Cardiac muscle cell (in vitro differentiated cells and primary cell): ENCODE data around the gene MFSD10.

DNA sequence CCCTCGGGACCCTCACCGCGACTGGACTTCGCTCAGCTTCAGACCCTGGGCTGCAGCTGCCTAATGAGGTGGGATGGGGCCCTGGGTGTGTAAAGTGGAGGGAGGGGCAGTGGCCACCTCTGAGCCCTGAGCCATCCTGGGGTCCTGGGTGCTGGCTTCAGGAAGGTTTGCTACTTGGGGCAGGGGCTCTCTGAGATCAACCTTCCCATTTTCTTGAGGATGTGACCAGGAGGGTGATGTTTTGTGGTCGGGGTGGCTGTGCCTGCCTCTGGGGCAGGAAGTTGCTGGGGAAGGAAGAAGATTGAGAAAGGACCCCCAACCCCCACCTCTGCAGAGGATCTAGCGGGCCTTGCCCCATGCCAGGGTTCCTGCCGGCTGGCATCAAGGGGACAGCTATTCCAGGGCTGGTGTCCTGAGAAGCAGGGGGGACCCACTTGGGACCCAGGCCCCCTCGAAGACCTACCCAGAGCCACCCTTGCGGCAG, 6.4 kb downstream of the SH3BP2 start:
- RAMPAGE, long total RNA: no peak
- RRBS: no CpG with 5 or more reads among the region's 9 CpGs

GRCh38 chr4:2837286-2837774, 6.3 kb upstream of the ADD1 start:
- RAMPAGE, long total RNA: no peak
- RRBS: no CpG with 5 or more reads among the region's 16 CpGs

DNA sequence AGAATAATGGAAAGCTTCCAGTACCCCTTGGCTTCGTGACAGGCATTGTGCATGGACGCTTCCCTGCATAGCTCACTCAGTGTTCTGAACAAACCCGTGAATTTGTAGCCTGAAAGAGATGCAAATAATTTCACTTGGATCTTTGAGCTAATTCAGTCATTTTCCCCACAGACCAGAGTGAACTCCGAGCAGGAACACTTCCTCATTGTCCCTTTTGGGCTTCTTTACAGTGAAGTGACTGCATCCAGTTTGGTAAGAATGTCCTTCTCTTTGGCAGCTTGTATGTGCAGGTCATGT, 40.8 kb downstream of the MFSD10 start:
- RAMPAGE, long total RNA: no peak
- RRBS: no CpG with 5 or more reads among the region's 4 CpGs

DNA sequence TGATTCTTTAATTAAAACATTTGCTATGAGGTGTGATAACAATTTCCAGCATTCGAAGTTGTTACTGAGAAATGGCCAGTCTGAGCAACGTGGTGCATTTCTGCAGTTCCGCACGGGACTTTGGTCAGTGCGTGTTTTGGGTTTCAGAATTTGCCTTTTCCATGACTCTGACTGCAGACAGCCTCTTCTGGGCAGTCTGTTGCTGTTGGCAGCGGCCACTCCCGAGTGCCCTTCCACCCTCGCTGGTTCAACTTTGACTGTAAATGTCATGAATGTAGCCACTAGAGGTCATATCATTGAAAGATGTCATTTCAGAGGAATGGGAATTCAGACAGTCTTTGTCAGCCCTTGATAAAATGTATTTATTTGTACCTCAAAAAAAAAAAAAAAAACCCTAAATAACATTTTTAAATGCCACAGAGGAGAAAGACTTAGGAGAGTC, 25.0 kb downstream of the MFSD10 start:
- RAMPAGE, long total RNA: no peak
- RRBS: no CpG with 5 or more reads among the region's 8 CpGs

DNA sequence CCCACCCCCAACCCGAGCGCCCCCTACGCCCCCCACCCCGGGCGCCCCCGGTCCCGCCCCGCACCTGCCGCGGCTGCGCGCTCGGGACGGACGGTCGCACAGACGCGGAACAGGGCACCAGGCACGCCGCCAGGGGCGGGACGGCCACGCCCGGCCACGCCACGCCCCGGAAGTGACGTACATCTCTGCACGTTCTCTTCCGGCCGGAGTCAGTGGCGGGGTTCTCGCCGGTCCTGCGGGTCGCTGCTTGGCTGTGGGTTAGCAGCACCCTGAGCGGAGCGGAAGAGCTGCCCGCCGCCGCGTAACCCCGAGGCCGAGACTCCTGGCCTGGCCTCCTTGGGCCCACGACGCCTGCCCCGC, at the start of gene MFSD10:
Gene MFSD10, minus strand, starts transcription at position 121 of the 360 bp plus-strand sequence.
- RAMPAGE, long total RNA: start-site peak on the plus strand centred at position 204 of the sequence, 48 bp wide, 105 and 56 reads in 2 replicates
- RRBS: 2% methylated on average over 18 of the region's 47 CpGs

DNA sequence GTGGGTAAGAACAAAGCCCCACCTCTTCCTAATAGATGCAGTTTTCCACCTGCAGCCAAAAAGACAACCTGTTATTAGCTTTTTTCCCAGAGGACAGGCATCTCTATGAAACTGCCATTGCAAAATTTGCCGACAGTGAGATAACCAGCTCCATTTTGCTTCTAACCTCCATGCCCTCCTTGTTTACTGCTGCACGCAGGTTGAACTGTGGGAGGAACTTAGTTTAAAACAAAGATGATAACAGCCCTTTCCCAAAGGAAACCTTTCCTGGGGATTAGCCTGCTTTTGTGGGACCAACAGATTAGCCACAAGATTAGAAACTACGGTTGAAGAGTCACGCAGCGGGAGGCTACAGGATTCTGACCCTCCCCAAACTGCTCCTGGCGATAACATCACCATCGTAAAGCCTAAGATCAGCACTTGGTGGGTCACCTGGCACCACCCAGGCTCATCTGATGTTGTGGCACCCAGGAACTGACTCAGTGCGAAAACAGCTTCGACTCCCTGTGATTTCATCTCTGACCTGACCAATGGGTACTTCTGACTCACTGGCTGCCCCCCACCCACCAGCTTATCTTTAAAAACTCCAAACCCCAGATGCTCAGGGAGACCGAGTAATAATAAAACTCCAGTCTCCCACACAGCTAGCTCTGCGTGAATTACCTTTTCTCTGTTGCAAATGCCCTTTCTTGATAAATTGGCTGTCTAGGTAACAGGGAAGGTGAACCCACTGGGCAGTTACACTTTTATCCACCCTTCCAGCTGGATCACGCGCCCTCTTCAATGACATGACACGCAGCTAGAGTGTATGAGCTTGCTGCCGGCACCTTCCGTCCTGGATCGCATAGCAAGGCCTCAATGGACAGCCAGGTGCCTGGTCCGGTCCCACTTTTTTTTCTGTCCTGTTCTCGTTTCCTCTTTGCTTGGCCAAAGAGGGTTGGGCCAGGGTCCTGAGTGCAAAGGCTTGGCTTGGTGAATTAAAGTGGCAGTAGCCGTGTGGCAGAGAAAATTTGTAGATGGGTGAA, 1.4 kb upstream of the MFSD10 start:
- RAMPAGE, long total RNA: no peak
- RRBS: 68% methylated on average over 4 of the region's 20 CpGs

DNA sequence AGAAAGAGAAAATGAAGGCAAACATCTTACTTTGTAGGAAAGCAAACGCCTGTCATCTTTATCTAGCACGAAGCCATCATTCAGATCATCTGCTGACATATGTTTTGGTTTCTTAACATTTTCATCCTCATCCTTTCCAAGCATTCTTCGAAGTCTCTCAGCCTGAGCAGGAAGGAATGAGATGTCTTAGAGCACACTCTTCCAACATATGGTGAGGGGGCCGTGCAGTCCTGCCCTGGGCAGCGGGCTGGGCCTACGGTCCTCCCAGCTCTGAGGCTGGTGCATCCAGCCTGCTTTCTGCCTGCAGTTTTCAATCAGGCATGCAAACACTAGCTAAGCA, 12.2 kb downstream of the NOP14 start:
- RAMPAGE, long total RNA: no peak
- RRBS: no CpG with 5 or more reads among the region's 6 CpGs

- RAMPAGE, long total RNA: no peak
- RRBS: no CpG with 5 or more reads among the region's 5 CpGs
Observed at GRCh38 chr4:3192197-3192858, 56.6 kb upstream of the MSANTD1 start.

DNA sequence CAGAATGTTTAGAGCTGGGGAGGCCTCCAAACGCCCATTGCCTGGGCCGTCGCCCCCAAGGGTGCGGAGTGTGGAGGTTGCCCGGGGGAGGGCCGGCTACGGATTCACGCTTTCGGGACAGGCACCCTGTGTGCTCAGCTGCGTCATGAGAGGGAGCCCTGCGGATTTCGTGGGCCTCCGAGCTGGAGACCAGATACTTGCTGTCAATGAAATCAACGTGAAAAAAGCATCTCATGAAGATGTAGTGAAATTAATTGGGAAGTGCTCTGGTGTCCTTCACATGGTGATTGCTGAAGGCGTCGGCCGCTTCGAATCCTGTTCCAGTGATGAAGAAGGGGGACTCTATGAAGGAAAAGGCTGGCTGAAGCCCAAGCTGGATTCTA, 23.3 kb downstream of the RGS12 start:
- RAMPAGE, long total RNA: no peak
- RRBS: no CpG with 5 or more reads among the region's 18 CpGs

- RAMPAGE, long total RNA: no peak
- RRBS: no CpG with 5 or more reads among the region's 17 CpGs
Observed at GRCh38 chr4:3366642-3367277, 73.9 kb downstream of the RGS12 start.

DNA sequence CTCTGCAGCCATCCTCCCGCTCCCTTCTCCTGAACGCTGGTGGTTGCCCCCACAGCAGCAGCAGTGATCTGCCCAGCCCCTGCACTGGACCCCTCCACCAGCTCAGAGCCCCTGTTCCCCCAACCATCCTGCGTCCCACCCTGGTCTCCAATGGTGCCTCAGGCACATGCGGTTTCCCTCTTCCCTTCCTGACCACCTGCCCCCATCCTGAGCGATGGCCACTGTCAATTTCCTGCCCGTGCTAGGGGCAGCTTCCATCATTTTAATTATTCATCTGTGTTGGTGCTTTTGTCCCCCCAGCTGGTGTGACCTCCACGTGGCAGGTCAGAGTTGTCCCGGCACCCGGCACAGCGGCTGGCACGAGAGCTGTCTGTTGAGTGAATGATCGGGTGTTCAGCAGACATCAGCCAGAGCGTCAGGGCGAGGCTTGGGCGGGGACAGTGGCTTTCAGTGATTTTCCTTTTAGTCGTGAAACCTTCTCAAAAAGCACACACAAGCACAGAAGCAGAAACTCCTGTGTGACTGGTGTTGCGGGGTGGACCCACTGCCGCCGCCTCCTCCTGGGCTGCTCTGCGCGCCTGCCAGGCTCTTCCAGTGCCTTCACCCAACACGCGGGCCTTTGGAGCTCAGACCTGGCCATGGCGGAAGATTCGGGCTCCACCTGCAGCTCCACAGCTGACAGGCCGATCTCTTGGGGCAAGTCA, 51.6 kb upstream of the HGFAC start:
- RAMPAGE, long total RNA: no peak
- RRBS: no CpG with 5 or more reads among the region's 26 CpGs

- RAMPAGE, long total RNA: no peak
- RRBS: no CpG with 5 or more reads among the region's 10 CpGs
Observed at GRCh38 chr4:3408597-3409079, 33.1 kb upstream of the HGFAC start.

DNA sequence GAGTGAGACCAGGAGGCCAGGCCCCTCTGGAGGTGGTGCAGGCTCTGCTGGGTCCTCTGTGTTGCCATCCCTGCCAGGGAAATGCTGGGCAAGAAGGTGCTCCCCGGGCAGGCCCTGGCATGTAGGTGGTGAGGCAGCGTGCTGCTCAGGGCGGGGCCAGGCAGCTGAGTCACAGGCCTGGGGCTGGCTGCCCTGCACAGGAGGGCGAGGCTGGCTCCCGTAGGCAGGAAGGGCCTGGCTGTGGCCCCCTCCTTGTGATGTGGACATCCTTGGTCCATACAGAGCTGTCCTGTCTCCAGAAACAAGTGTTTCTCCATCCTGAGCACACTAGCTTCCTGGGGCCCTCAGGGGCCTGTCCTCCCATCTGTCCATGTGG, 4.8 kb upstream of the HGFAC start:
- RAMPAGE, long total RNA: no peak
- RRBS: no CpG with 5 or more reads among the region's 5 CpGs

DNA sequence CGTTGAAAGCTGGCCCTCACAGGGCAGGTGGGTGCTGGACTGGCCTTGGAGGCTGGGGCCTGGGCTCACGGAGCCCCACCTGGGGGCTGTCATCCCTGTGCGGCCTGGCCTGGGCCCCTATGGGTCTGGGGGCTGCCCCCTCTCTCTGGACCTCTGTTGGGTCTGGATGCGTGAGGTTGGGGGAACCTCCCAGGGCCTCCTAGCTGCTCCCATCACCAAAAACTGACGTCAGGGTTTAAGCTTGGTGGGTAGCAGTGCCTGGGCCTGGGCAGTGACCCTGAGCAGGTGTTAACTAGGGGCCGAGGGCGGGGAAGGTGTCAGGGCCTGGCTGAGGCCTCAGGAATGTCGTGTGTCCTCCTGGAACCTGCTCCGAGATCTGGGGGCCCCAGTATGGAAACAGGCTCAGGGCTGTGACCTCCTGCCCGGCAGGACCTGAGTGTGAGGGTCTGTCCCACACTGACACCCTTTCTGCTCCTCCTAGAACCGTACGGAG, 529 bp downstream of the HGFAC start:
- RAMPAGE, long total RNA: no peak
- RRBS: no CpG with 5 or more reads among the region's 12 CpGs

DNA sequence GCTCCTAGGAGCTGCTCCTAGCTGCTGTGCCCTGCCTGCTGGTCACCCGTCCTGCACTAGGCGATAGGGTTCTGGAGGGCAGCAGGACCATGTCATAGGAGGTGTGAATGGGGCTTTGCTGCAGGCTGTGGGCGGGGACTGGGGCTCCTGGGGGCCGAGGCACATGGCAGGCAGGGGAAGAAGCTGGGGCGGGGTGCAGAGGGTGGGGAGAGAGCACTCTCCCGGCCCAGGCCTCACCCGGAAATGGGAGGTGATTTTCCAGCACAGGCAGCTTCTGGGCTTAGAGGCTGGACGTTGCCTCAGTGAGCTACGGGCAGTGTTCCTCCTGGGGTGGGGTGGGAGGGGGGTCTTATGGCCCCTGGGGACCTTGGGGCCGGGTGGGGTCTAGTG, 98.5 kb upstream of the LRPAP1 start:
- RAMPAGE, long total RNA: no peak
- RRBS: 13% methylated on average over 1 of the region's 10 CpGs

GRCh38 chr4:3645218-3645738, 113.1 kb upstream of the LRPAP1 start:
- RAMPAGE, long total RNA: no peak
- RRBS: no CpG with 5 or more reads among the region's 22 CpGs

- RAMPAGE, long total RNA: no peak
- RRBS: 21% methylated on average over 2 of the region's 24 CpGs
Observed at GRCh38 chr4:3657591-3658274, 108.5 kb upstream of the ADRA2C start.

- RAMPAGE, long total RNA: no peak
- RRBS: no CpG with 5 or more reads among the region's 4 CpGs
Observed at GRCh38 chr4:4269960-4270218, 20.1 kb downstream of the LYAR start.

DNA sequence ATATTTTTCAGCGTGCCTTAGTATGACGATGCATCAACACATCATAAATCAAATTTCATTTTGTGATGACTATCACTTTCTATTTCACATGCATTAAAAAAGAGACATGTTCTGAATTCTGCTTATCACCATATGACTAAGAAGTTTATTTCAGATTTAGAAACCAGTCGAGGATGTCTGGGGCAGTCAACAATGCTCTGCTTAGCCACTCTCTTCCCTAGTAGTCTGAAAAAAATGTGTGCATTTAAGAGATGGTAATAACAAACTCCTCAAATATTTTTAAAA, 49.3 kb downstream of the STX18 start:
- RAMPAGE, long total RNA: no peak
- RRBS: no CpG with 5 or more reads among the region's 3 CpGs

GRCh38 chr4:4851728-4851971, 7.8 kb upstream of the MSX1 start:
- RAMPAGE, long total RNA: no peak
- RRBS: 79% methylated on average over 4 of the region's 6 CpGs